Fibroblast of the aortic adventitia (primary cell): ENCODE measurements around the gene BMS1.

- CAGE, long polyA plus RNA = no peak
Observed at GRCh38 chr10:34405561-34406224, 409.4 kb downstream of the PARD3 start.

DNA sequence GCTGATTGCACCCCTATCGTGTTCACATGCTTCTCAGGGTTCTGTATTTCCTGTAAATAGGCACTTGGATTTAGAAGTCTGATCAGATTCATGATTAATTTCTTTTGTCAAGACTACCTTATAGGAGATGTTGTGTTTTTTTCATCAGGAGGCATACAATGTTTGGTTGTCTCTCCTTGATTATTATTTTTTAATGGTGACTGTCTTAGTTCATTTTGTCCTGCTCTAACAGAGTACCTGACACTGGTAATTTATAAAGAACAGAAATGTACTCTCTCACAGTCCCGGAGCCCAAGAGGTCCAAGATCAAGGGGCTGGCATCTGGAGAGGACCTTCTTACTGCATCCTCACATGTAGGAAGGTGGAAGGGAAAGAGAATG is 304.0 kb downstream of the PARD3 start:
- CAGE, long polyA plus RNA = no peak

DNA sequence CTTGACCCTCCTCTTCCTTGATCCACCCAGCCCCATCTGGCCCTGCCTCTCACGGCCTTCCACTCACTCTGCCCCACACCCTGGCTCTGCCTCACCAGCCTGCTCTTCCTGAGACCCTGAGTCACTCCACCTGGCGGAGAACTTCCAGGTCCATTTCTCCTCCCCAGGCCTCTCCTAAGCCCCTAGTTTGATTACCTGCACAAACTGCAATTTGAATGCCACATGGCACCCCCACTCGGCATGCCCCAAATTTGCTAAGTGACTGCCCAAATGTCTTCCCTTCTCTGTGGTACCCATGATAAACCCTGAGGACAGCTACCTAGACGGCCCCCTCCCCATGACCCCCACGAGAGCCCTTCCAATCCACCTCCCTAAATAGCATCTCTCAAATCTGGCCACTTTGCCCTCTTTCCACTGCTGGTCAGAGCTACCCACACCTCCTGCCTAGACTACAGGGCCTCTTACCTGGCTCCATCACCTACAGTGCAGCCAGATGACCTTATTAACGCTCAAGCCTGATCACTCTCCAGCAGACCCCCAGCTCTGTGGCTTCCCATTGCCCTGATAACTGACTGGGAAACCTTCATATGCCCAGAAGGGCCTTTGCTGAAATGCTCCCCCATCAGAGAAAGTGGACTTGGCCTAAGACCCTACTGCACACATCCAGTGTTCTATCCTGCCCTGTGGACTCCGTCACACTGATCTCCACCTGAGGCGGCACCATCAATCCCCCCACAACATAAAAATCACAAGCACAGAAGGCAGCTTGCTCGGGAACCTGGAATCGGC is 172.5 kb downstream of the PARD3 start:
- CAGE, long polyA plus RNA = no peak

GRCh38 chr10:34810992-34811782 is 3.9 kb downstream of the PARD3 start:
- CAGE, long polyA plus RNA = no peak

GRCh38 chr10:34941697-34942322 is 126.7 kb upstream of the PARD3 start:
- CAGE, long polyA plus RNA = no peak

- CAGE, long polyA plus RNA = no peak
Observed at GRCh38 chr10:35212633-35213360, 86.2 kb downstream of the CREM start.

DNA sequence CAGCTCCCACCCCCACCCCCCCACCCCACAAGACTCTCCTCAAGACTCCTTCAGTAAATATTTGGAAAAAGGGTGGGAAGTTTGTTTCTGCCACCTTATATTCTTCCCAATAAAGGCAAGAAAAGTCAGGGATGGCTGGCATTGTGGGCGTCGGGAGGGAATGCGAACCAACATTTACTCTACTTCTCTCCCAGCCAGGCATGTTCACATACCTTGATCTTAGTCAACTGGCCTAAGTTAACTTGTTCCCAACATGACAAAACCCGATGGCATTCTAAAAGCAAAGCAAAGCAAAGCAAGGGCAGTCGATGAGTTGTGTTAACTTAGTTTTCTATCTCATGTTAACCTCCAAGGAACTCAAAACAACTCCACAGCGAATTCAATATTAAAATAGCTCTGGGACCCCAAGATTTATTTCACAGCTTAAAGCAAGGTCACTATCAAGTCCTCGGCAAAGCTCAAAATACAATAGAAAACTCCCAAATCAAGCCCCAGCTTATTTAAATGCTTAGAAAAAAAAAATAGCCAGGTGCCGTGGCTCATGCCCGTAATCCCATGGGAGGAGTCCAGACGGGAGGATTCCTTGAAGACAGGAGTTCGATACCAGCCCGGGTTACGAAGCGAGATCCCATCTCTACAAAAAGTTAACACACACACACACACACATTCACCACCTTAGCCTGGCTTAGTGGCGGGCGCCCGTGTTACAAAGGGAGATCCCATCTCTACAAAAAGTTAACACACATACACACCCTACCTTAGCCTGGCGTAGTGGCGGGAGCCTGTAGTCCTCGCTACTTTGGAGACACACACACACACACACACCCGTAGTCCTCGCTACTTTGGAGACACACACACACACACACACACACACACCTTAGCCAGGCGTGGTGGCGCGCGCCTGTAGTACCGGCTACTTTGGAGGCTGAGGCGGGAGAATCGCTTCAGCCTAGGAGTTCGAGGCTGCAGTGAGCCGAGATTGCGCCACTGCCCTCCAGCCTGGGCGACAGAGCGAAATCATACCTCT is 944 bp upstream of the CCNY start:
- CAGE, long polyA plus RNA = no peak

GRCh38 chr10:35374315-35375128 is 38.2 kb downstream of the CCNY start:
- CAGE, long polyA plus RNA = no peak

- CAGE, long polyA plus RNA = no peak
Observed at GRCh38 chr10:35386811-35387167, 50.5 kb downstream of the CCNY start.

DNA sequence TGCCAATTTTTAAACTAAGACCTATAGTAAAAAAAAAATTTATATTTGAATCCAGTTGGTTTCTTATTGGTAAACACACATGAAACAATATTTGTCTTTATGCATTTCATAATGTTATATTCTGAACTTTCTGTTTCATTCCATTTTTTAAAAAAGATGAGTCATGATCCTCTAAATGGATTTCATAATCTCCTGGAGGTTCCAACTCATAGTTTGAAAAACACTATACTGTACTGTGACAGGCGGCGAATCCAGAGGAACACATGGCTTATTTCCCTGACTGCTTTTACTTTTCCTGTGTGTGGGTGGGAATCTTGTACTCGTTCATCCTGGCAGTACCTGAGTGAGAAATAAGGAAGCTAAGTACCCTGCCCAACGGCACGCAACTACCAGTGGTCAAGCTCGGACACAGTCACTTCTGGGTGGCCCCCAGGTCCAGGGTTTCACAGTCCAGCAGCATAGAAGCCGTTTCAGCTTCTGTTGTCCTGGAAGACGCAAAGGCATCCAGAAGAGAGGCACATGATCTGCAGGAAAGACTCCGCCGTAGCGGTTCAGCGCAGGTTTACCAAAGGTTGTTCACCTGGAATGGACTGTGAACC is 117.6 kb downstream of the CCNY start:
- CAGE, long polyA plus RNA = no peak

DNA sequence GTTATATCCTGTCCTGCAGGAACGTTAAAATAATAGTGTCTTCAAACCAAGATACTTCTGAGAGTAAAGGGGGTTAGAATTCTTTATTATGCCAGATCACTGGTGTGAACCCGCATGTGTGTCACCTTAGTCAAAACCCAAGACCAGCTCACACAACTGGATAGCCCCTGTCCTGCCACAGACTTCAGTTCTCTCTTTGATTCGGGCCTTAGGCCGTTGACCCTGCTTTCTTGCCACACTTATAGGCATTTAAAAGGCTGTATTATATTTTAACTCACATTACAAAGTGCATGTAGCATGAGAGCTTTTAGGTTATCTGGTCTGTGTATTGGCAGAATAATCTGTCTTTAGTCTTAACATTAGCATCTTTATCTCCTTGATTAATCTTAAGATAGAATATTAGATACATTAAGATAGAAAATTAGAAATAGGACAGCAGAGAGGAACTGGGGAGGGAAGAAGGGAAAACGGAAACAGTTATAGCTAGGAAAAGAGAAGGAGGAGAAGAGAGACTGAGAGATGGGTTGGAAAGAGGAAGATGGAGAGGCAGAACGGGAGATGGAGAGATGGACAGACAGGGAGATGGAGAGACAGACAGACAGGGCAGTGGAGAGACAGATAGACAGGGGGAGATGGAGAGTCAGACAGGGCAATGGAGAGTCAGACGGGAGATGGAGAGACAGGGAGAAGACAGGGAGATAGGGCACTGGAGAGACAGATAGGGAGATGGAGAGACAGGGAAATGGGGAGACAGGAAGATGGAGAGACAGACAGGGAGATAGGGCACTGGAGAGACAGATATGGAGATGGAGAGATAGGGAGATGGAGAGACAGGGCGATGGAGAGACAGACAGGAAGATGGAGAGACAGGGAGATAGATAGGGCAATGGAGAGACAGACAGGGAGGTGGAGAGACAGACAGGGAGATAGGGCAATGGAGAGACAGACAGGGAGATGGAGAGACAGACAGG is 133.0 kb downstream of the CCNY start:
- CAGE, long polyA plus RNA = no peak

DNA sequence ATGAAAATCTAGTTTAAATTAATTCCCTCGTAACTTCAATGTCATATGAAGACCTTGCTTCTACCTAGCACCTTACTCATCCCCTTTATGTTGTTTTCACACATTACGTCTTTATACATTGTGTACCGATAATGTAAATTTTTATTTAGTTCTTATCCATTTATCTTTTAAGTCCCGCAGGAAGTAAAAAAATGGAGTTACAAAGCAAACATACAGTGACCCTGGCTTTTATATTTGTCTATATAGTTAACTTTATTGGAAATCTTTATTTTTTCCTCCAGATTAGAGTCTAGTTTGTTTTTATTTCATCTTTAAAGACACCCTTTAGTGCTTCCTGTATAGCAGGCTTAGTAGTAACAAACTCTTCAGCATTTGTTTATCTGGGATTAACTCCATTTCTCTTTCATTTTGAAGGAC is 18.4 kb downstream of the ZNF33A start:
- CAGE, long polyA plus RNA = no peak

- CAGE, long polyA plus RNA = no peak
Observed at GRCh38 chr10:38038351-38038699, 27.9 kb downstream of the ZNF33A start.

DNA sequence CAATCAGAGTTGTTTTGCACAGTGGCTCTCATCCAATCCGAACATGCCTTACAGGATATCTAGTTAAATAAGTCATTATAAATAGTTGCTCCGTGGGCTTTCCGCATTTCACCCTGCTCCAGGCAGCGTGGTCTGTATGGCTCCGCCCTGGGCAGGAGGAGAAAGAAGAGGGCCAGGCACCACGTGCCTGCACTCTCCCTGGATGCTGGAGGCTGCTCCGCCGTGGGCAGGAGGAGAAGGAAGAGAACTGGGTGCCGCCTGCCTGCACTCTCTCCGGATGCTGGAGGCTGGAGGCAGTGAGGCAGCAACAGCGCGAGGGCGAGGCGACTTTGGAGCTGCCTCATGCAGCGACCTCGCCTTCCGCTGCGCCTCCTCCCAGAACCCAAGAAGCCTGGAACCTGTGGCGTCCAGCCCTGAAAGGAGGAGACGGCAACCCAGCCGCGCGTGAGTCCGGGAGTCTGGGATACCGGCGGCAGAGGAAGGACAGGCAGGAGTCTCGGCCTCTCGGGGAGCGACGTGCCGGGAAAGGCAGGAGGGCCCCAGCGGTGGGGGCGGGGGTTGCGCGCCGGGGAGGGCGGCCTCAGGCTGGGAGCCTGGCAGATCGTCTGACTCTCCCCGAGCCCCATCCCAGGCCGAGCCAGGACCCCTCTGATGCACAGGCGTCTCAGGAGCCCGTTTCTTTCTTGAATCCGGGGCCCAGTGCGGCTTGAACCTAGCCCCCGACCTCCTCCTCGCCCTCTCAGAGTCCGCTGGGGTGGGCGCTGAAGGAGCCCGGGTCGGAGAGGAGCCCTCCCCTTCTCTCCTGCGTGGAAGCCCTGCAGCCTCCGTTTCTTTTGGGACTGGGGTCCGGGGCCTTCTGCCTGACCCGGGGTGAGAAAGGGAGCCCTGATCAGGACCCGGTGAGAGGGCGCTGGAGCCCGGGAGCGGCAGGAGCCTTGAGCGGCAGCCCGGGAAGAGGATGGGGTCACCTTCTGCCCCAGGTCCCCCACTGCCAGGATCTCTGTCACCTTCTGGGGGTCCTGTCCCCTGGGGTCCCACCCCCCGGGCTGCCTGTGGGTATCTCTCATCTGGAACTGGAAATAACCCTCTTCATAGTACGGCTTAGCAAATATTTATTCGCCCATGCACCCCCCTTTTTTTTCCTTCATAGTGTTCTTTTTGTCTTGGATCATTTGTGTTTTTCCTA is 162.5 kb downstream of the ZNF33B start:
- CAGE, long polyA plus RNA = no peak

- CAGE, long polyA plus RNA = no peak
Observed at GRCh38 chr10:42769598-42770205, 12.9 kb upstream of the BMS1 start.

DNA sequence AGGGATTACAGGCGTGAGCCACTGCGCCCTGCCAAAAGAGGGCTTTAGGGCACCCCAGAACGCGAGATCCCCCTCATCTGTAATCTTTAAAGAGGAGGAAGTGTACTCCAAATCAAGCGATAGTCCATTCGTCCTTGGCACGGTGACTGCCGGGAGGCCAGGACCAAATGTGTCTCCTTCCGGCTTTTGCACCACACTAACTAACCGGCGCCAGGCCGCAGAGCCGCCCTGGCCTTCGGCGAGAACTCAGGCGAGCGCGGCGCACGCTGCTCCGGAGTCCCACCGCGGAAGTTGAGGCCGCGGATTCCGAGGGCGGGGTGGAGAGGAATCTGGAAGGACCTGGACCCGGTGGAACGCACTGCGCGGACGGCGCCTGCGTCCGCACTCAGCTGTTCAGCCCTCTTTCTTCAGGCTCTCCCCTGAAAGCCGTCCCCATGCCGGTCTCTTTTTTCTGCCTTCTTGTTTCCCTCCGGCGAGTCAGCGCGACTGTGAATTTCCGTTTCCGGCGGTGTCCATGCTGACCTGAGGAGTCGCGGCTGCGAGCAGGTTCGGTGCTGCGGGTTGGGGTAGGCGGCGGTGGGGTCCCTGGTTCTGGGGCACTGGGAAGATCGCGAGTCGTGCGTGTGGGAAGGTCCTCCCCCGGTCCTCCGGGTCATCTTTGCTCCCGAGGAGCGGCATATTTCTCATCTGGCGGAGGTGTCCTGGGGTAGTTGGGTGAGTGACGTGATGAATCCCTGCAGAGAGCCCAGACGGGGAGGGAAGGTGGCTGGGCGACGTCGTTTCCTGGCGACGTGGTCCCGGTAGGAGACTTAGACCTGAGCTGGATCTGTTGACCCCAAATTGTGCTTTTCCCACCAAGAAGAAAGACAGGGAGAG is at the start of gene BMS1:
Gene BMS1, plus strand, starts transcription at position 511 of the 876 bp plus-strand sequence.
- CAGE, long polyA plus RNA = no peak

- CAGE, long polyA plus RNA = no peak
Observed at GRCh38 chr10:42989213-42989499, 87.7 kb upstream of the RET start.

DNA sequence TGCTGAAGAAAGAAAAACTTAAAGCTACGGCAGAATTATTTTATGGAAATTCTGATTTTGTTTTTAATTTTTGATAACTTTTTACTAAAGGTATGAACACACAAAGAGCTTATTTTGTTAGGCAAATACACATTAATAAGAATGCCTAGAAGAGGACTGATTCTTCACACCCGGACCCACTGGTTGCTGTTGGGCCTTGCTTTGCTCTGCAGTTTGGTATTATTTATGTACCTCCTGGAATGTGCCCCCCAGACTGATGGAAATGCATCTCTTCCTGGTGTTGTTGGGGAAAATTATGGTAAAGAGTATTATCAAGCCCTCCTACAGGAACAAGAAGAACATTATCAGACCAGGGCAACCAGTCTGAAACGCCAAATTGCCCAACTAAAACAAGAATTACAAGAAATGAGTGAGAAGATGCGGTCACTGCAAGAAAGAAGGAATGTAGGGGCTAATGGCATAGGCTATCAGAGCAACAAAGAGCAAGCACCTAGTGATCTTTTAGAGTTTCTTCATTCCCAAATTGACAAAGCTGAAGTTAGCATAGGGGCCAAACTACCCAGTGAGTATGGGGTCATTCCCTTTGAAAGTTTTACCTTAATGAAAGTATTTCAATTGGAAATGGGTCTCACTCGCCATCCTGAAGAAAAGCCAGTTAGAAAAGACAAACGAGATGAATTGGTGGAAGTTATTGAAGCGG is 16.9 kb downstream of the CSGALNACT2 start:
- CAGE, long polyA plus RNA = no peak

GRCh38 chr10:43228905-43229601 is 37.8 kb downstream of the RASGEF1A start:
- CAGE, long polyA plus RNA = no peak

- CAGE, long polyA plus RNA = no peak
Observed at GRCh38 chr10:43299394-43300096, 32.7 kb upstream of the RASGEF1A start.